H9 (cell line): ENCODE data around the genes AHSG and FETUB.

DNA sequence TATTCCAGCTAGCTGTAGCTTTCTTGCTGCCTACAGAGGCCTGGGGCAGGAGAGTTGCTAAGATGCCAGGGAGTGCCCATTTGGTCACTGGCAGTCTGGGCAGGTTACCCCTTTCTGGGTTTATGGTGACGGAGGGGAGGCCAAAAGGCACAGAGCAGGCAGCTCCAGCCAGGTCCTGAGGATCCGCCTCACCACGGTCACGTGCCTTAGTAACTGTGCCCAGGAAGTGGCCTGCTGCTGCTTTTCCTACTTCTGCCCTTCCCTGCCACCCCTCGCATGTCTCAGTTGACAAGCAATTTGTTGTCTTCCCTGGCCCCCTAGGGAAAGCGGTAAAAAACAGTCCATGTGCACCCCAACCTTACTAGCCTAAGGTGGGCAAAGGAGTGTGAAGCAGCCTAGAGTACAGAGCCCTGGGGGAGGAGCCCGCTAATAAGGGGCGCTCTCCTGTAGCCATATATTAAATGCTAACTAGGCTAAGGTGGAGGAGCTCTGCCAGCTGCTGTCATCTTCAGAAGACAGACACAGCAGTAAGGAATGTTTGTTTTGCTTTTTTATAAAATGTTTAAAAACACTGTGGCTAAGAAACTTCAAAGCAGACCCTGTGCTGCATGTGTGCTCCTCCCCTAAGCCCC lies 9.1 kb upstream of the LIPH start:
- PRO-cap, result no peak

- PRO-cap, result no peak
Measured at GRCh38 chr3:185701605-185702453, 115.7 kb downstream of the SENP2 start.

- PRO-cap, result unidirectional peak, plus-strand start at chr3:185715296
Measured at GRCh38 chr3:185714978-185715603, 109.8 kb downstream of the IGF2BP2 start.

GRCh38 chr3:185796689-185797592 lies 27.9 kb downstream of the IGF2BP2 start:
- PRO-cap, result no peak

DNA sequence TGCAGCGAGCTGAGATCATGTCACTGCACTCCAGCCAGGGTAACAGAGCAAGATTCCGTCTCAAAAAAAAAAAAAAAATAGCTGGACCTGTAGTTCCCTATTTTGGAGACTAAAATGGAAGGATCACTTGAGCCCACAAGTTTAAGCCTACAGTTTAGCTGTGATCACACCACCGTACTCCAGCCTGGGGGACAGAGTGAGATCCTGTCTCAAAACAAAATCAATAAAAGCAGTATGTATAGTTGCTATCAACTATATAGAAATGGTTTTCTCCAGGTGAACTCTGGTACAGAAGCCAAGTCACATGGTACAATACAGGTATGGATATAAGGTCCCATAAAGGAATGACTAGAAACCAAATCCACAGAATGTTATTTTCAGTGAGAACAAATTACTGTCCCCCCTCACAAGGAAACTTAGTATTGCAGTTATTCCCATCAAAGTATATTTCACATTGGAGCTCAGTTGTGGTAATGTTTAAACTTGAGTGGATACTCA lies 24.9 kb downstream of the TRA2B start:
- PRO-cap, result no peak

DNA sequence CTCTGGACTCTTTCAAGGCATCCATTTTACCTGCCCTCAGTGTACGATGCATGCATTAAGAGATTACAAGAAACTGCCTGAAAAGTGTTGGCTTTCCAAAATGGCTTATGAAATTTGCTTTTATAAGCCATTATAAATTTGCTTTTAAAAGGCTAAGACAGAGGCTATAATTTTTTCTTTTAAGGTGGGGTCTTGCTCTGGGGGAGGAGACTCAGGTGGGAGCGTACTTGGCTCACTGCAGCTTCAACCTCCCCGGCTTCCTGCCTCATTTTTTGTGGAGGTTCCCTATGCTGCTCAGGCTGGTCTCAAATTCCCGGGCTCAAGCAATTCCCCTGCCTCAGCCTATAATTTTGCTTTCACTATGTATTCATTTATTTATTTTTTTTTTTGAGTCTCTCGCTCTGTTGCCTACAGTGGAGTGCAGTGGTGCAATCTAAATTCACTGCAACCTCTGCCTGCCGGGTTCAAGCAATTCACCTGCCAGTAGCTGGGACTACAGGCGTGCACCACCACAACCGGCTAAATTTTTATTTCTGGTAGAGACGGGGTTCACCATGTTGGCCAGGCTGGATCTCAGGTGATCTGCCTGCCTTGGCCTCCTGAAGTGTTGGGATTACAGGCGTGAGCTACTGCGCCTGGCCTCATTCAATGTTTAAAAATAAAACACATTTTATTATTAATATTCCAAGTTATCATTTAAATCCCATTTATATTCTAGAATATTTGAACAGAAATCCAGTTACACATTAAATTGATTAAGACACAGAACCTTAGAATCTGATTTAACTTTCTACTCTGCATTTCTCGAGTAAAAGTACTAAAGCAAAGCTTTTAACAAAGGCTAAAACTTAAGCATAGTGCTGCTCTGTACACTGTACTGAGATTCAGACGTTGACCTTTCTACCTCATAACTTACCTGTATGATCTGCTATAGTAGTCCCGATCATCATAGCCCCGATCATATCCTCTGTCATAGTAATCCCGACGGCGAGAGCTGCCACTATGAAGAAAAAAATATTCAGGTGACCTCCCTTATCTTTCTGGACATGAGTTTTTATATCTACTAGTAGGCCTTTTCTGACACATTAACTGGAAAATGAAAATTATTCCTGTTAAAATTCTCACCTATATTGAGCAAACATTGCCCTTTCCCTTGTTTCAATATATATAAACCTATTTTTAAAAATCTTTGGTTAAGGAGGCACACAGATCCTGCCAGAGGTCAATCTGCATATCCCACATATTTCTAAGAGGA lies 17.2 kb downstream of the TRA2B start:
- PRO-cap, result no peak

DNA sequence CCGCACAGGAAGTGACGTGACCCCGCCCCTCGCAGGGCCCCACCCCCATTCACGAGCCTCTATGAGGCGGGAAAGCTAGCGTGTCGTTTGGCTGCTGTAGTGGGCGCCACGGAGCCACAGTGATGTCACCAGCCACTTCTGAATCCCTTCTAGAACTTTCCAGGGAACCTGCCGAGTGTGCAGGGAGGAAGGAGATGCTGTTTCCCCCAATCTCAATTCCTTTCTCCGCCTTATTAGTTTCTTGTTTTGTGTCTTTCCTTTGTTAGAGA lies 251 bp upstream of the TRA2B start:
- PRO-cap, result bidirectional peak, plus-strand start at position 48 of the sequence, minus-strand start outside the sequence

GRCh38 chr3:186098801-186099745 lies 9.8 kb downstream of the ETV5 start:
- PRO-cap, result no peak

DNA sequence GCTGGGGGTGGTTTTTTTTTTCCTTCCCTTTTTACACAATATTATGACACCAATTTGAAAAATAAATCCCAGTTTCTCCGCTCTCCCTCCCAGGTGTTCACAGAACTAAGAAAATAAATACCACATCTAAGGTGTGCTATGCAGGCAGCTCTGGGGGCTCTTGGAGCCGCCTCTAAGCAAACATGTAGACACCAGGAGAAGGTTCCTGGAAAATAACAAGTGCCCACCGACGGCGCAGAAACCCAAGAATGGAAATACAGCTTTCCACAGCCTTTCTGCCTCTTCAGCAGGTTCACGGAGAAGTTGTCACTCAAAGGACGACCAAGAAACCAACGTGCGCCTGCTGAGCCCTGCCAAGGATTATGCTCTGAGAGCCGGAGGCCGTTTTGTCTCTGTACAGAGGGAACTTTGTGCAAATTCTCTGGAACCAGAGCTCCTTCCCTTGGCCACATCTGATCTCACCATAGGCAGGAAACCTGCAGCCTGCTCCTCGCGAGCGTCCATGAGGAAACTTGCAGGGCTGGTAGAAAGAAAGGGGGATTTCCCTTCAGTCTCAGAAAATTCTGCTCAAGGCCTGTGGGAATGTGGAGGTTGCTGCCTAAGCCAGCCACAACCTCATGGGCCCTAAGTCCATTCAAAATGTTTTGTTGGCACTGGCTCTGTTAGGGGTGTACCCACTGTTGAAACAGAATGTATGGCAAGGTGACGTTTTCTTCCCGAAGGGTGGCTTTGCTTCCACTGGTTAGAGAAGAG lies 40.5 kb upstream of the ETV5 start:
- PRO-cap, result no peak

GRCh38 chr3:186209747-186210030 lies 100.8 kb upstream of the ETV5 start:
- PRO-cap, result bidirectional peak, plus-strand start at chr3:186210093, minus-strand start at chr3:186209824

DNA sequence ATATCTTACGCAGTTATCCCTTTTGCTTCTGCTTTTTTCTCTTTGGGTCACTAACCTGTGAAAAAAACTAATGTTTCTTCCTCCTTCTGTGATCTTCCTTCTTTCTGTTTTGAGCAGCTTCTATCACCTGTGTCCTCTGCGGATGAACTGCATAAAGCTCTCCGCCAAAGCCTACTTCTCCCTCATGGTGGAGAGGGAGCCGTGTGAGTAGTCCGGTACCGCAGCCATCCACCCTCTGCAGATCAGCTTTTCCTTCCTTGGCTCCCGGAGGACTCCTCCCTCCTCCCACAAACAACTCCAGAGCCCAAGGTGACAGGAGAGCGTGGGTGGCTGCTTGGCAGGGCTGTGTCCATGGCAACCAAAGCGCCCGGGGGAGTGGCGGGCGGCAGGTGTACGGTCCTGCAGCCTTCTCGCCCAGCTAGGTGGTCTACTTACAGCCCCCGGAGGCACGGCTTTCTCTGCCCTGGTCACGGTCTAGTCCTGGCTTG lies 106.1 kb downstream of the DGKG start:
- PRO-cap, result no peak

DNA sequence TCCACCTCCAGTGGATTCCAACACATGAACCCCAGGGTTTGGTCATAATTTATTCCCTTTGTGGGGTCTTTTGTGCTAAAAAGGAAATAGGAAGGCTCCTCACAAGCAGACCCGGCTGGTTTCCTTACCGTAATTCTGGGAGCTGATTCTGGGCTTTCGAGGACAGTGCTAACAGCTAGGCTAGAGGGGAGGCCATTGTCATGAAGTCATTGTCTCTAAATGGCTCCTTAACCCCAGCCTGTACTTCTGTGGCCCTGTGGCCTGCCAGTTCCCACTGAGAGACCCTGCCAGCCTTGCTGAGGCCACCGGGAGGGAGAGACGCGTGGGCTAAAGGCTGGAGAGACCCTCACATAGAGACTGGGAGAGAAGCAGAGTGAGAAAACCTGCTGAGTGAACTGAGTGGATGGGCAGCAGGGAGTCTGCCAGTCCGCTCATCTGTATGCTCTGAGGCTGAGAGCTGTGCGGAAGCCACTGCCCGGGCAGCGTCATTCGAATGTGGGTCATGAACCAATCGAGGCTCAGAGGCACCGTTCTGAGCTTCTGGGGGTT lies 21.1 kb upstream of the DGKG start:
- PRO-cap, result no peak

GRCh38 chr3:186383572-186384096 lies 21.6 kb upstream of the DGKG start:
- PRO-cap, result no peak

DNA sequence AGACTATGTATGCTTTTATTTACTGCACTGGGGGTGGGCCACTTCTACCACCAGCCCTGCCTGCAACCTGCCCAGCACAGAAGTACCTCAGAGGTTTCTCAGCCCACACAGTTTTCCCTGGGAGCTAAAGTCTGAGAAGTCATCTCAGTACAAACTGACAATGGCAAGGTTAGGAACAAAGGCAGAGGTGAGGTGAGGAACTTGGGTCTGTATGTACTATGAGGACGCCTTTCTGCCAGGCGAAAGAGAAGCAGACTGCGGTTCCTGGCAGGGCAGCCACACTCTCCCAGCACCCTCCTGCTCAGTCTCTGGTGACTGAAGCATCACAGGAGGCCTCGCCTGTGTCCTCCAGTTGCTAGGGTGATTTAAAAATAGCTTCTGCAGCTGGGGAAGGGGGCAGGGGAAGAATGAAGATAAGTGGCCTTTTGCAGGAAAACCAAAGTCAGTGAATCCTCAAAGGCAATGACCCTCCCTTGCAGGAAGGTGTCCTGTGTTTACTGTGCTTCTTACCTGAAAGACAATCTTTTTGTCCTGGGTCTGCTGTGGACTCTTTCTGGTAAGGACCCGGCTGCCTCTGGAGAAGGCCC lies 65.5 kb upstream of the DGKG start:
- PRO-cap, result no peak

DNA sequence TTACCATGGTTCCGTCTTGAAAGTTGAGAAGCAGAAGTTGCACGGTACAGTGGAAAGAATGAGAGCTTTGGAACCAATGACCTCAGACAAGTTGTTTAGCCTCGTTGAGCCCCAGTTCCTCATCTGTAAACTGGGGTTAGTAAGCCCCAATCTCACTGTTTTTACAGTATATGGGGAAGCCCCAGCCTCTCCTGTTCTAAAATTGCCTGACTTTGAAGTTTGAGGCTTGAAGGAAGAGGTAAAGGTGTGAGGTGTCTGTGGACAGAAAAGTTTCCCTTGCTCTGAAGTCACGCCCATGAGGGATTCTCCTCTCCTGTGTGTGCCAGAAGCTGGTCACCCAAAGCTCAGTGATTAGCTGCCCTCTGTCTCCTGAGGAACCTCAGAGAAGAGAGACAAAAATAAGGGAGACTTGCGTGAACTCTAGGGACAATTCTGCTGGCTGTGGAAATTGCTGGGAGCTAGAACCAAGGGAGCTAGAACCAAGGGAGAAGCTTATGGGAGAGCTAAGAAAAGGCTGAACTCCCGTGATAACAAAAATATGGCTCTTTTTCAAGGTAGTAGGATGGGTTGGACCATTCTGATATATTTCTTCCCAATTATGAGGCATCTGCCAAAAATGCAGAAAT lies 9.8 kb downstream of the CRYGS start:
- PRO-cap, result no peak

- PRO-cap, result no peak
Measured at GRCh38 chr3:186594960-186595346, 17.9 kb upstream of the AHSG start.

DNA sequence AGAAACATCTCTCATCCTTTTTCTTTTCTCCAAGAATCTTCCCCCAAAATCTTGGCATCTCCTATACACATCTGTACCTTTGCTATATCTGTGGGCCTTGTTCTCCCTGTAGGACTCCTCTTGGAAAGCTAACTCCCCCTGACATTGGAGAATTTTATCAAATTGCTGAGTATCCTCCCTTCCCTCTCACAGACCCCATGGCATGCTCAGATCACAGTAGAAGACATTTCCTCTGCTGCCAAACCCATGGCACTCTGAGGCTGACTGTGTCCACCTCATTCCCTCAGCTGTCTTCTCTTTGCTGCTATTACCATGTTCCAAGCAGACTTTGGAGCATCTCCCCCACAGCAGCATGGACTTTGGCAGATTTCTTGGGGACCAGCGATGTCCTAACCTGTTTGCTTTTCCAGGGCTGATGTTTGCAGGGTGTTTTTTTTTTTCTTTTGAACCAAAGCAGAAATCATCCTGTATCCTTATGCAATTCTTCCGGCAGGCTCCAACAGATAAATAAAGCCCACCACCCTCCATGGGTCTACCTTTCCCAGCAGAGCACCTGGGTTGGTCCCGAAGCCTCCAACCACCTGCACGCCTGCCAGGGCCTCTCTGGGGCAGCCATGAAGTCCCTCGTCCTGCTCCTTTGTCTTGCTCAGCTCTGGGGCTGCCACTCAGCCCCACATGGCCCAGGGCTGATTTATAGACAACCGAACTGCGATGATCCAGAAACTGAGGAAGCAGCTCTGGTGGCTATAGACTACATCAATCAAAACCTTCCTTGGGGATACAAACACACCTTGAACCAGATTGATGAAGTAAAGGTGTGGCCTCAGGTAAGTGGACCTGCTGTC lies at the start of gene AHSG:
TSS of gene AHSG (plus strand) at position 533 of the 845 bp plus-strand sequence.
- PRO-cap, result no peak

DNA sequence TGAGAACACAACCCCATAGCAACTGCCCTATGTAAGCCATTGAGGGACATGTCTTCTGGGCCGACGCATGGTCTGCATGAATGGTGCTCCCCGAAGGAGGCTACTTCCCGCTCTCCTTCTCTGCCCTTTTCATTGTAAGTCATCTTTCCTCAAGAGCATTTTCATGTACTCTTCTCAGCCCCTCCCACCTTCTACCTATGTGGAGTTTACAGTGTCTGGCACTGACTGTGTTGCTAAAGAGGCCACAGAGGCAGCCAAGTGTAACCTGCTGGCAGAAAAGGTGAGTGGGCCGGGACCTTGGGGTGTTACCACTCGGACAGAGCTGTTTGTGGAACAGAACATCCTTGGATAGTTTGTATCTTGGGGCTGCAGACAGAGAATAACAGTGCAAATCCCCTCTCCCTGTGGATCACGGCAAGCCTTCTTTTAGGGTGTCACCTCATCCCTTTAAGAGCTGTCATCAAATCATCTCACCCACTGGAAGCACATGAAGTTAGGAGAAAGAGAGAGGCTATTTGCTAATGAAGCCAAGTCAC lies 5.6 kb downstream of the AHSG start:
- PRO-cap, result no peak

GRCh38 chr3:186640237-186641069 lies at the start of gene FETUB:
TSS of gene FETUB (plus strand) at chr3:186640399.
- PRO-cap, result no peak

DNA sequence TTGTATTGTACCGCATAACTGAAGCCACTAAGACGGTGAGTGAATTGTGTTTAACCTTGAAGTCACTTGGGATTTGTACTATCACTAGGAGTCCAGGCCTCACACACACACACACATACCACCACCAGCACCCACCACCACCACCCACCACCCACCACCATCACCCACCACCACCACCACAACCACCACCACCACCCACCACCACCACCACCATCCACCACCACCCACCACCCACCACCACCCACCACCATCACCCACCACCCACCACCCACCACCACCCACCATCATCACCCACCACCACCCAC lies 496 bp downstream of the KNG1 start:
- PRO-cap, result no peak